PC-3 (cell line): ENCODE results near the gene IL17D.

- RAMPAGE, long total RNA, result no peak
Measured at GRCh38 chr13:18489844-18490311, 691.7 kb downstream of the TUBA3C start.

DNA sequence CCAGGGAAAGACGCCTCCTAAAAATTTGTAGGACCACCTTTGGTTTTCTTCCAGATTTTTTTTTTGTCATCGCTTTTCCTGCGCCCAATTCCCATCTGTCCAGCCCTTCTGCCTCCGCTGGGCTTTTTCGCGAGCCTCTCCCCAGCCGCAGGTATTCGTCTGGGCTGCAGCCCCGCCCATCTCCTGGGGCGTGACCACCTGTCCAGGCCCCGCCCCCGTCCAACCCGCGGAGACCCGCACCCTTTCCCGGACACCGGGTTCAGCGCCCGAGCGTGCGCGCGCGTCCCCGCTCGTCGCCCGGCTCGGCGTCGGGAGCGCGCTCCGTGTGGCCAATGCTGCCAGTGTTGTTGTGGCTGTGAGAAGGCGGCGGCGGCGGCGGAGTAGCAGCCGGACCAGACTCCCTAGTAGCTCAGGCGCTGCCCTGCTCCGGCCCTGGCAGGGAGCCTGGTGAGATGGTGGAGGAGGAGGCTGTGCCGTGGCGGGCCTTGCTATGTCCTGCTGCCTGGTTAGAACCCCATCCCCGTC lies 553.3 kb downstream of the TUBA3C start:
- RAMPAGE, long total RNA, result no peak

DNA sequence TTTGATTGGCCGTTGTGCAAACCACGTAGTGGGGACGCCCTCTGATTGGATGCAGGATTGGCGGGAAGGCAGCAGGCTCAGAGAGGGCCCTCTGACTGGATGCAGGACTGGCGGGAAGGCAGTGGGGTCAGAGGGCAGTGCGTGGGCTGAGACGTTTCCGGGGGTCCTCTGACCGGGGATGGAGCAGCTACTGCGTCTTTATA lies 198 bp upstream of the TUBA3C start:
- RAMPAGE, long total RNA, result no peak

DNA sequence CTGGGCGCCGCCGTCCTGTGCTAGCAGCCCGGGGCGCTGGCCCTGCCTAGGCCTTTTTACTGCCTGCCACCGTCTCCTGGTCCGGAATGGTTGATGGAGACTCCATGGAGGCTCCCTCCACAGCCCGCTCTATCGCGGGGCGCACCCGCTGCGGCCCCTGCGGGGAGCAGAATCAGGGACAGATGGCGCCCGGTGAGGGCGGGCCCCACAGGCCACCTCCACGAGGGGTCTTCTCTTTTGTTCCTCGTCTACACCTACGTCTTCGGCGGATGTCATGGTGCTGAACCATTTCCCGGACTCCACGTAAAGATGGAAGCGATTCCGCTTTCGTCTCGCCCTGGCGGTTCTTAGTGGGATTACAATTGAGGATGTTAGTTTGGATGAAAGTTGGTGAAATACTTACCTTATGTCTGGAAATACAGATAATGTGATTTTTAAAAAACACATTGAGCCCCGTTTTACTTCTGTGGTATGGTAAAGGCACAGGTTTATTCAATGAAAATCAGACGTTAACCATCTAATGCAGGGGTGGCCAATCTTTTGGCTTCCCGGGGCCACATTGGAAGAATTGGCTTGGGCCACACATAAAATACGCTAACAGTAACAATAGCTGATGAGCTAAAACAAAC lies 1.3 kb upstream of the ZMYM5 start:
- RAMPAGE, long total RNA, result no peak

GRCh38 chr13:19970160-19971071 lies 11.9 kb downstream of the ZMYM2 start:
- RAMPAGE, long total RNA, result no peak

- RAMPAGE, long total RNA, result no peak
Measured at GRCh38 chr13:20191600-20192469, 903 bp downstream of the GJB2 start.

GRCh38 chr13:20559964-20560292 lies 7.0 kb upstream of the IFT88 start:
- RAMPAGE, long total RNA, result no peak

DNA sequence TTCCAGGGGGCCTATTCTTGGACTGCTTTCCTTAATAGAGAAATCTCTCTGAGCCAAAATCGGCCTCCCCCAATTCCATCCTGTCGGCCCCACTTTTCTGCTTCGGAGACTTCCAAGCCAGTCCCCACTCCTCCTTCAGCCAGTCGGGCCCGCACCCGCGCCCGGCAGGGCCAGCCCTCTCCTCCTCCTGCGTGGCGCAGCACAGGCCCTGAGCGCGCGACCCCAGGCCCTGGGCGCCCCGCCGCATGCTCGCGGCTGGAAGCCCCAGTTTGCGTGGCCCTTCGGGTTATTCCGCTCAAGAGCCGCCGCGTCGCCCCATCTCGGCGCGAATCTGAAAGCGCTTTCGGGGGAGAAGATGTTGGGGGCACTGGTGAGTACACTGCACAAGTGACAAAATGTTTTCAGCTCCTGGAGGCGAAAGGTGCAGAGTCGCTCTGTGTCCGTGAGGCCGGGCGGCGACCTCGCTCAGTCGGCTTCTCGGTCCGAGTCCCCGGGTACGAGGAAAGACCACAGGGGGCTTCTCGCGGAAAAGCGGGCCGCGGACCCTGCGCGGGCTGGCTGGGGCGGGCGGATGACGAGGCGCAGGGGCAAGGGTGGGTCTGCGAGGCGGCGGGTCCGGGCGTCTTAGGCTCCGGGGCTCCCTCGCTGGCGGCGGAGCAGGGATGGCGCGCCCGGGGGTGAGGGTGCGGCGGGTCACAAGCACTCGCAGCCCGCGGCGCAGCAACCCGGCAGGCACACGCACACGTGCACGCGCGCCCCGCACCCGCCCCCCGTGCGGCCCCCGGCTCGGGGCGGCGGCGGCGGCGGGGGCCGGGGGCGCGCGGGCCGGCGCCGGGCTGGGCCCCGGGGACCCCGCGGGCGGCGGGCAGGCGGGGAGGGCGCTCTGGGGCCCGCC lies at the start of gene IL17D:
TSS of gene IL17D (plus strand) at position 749 of the 895 bp plus-strand sequence.
- RAMPAGE, long total RNA, result no peak

- RAMPAGE, long total RNA, result no peak
Measured at GRCh38 chr13:20715315-20715727, 11.8 kb downstream of the IL17D start.

DNA sequence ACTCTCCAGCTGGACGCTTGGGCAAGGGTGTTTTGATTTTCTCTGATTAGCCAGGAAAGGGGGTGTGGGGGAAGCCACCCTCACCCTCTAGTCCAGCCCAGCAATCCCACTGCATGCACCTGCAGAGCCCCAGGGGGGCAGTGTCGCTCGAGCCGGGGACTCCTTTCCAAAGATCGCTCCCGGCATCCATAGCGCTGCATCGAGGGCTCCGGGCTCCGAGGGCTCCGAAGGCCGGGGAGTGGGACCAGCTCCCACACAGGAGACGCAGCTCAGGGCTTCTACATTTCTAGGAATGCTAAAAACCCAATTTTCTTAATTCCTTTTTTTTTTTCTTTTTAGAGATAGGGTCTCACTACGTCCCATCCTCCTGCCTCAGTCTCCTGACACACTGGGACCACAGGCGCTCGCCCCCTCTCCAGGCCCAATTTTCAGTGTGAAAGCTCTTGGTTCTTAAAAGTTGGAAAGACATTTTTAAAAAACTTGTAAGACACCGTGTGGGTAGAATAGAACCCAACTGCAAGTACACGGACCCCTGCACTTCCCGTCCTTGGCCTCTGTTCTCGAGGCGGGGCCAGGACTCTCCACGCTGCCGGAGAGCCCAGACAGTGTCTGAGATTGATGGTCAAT lies 38.3 kb downstream of the LATS2 start:
- RAMPAGE, long total RNA, result no peak

DNA sequence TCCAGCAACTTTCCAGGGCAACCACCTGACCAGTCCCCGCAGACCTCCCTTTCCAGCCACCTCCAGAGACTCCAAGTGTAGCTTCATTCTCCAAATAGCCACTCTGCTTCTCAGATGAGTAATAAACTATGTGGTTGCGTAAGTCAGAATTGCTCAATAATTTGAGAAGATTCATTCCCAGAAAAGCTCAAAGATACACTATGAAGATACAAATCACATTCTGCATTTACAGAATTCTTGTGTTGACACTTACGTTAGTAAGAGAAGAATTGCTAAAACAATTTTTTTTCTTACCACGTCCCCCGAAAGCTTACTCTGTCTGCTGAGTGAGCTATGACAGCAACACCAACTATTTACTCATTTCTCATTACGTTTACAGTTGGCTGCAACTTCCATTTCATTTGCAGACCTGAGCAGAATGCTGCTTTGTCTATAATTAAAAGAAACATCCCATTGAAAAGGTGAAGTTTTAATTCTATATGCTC lies 8.3 kb upstream of the LATS2 start:
- RAMPAGE, long total RNA, result no peak

DNA sequence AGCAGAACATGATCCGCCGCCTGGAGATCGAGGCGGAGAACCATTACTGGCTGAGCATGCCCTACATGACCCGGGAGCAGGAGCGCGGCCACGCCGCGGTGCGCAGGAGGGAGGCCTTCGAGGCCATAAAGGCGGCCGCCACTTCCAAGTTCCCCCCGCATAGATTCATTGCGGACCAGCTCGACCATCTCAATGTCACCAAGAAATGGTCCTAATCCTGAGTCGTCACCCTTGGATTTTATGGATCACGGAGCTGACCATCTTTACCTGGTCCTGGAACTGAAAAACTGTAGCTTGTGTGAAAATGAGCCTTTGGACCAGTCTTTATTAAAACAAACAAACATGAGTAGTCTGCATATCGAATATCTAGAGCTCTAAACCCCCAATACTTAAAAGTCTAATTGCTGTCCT lies 558 bp downstream of the MRPL57 start:
- RAMPAGE, long total RNA, result no peak

DNA sequence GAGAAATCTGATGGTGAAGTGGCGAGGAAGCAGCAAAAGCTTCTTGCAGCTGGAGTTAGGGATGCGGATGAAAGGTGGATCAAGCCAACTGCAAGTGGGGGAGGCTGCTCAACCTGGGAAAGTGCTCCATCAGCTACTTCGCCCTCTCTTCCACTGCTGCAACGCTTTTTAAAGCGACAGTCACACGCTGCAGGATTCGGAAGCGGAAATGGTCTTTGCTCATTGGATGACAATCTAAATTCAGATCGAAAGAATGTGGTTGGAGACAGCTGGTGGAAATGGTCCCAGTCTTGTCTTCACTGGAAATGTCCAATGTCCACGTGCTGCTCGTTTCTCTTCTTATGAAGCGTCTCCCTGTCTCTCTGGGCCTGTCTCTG lies 2.2 kb upstream of the FGF9 start:
- RAMPAGE, long total RNA, result no peak

DNA sequence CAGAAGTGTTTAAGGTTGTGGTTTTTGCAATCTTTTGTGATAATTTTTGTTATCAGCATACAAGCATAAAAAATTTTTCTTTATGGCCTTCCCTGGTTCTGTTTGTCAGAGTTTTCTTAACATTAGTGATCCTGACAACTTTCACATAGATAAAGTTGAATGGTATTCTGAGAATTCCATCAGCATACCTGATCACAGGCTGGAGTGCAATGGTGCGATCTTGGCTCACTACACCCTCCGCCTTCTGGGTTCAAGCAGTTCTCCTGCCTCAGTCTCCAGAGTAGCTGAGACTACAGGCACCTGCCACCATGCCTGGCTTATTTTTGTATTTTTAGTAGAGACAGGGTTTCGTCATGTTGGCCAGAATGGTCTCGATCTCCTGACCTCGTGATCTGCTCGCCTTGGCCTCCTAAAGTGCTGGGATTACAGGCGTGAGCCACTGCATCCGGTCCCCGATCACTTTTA lies 4.3 kb downstream of the SGCG start:
- RAMPAGE, long total RNA, result no peak

GRCh38 chr13:23321381-23322438 lies 111.8 kb downstream of the SACS start:
- RAMPAGE, long total RNA, result no peak

GRCh38 chr13:23656515-23656867 lies 86.3 kb downstream of the TNFRSF19 start:
- RAMPAGE, long total RNA, result no peak

DNA sequence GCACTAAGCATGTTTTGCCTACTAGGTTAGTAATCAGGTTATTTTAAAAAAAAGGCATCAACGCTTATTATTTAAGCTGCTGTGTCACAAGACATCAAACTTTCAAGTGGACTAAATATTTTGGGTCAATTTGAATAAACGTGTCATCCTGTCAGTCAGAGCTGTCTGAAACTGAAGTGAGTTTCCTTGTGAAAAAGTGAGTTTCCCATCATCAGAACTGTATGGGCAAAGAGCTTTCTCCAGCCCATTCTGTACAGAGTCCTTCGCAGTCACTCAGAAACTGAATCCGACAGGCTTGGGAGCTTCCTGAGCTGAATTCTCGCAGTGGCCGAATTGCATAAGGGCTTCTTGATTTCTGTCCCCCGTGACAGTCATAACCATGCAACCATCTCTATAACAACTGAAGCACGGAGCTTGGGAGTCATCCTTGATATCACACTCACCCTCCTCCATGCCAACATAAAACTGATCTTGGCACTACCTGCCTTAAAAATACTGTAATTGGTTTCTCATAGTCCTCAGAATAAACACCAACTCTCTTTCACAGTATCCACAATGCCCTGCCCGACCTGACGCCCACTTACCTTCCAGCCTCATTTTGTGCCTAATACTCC lies 139.8 kb downstream of the MIPEP start:
- RAMPAGE, long total RNA, result no peak

GRCh38 chr13:23868532-23868989 lies 20.6 kb downstream of the MIPEP start:
- RAMPAGE, long total RNA, result start-site peak on the minus strand at chr13:23868630-23868673, 9 and 7 reads in 2 replicates

DNA sequence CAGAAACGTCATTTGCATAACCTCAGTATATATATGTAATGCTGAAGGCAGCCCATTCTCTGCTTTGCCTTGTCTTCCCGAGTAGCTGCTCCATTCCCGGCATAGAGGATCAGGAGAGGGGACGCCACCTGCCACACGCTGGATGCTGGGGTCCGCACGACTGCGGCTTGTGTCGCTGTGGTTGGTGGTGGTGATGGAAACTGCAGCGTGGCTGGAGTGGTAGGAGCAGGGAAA lies 65.1 kb upstream of the MIPEP start:
- RAMPAGE, long total RNA, result no peak

DNA sequence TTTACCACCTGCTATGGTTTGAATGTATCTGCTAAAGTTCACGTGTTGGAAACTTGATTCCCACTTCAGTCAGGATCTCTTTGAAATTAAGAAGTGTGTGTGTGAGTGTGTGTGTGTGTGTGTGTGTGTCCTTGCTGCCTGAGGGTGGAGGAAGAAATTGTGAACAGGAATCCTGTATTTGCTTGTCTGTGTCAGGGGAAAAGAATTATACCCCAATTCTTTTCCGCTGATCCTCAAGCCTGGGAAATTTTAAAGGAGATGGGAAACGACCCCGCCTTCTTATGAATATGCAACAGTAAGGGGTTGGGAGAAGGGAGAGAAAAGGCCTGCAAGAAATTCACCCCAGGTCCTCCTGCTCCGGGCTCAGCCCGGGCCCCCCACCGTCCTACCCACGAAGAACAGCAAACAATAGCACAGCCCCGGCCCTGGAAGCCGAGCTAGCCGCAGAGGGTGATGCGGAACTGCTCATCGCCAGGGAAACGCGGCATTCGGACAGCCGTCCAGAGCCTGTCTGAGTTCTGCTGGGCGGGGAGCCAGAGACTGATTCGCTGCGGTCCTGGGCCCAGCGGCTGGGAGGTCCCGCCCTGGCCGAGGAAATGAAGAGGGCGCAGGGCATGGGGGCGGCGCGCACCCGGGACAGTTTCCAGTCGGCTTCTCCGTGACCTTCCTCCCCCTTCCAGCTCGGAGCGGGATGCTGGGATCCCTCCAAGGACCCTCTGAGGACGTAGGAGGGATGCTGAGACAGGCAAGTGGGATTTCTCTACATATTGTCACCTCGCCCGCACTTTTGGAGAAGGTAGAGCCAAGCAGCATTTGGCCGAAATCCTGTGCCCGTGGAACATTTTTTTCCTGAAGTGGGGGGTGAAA lies 90.2 kb upstream of the MIPEP start:
- RAMPAGE, long total RNA, result no peak